ENCODE measurements around the genes AEBP2, GOLT1B and SPX.

DNA sequence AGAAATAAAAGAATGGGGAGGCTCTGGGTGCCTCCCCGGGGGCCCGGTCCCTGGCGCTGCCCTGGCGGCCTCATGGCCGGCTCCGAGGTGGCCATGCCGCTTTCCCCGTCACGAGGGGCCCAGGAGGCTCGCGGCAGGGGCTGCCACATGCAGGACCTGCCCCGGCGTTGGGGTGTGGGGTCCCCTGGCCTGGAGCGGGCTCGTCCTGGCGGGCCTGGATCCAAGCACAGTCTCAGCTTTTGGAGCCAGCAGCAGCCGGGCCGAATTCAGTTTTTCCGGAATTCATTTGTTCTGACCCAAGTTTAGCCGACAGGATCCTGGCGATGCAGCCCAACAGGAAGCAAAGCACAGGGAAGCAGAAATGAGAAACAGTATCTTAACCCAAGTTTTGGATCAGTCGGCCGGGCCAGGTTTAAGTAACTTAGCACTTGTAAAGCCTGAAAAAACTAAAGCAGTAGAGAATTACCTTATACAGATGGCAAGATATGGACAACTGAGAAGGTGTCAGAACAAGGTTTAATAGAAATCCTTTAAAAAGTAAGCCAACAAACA lies 26.4 kb upstream of the AEBP2 start:
- PRO-cap: no peak

DNA sequence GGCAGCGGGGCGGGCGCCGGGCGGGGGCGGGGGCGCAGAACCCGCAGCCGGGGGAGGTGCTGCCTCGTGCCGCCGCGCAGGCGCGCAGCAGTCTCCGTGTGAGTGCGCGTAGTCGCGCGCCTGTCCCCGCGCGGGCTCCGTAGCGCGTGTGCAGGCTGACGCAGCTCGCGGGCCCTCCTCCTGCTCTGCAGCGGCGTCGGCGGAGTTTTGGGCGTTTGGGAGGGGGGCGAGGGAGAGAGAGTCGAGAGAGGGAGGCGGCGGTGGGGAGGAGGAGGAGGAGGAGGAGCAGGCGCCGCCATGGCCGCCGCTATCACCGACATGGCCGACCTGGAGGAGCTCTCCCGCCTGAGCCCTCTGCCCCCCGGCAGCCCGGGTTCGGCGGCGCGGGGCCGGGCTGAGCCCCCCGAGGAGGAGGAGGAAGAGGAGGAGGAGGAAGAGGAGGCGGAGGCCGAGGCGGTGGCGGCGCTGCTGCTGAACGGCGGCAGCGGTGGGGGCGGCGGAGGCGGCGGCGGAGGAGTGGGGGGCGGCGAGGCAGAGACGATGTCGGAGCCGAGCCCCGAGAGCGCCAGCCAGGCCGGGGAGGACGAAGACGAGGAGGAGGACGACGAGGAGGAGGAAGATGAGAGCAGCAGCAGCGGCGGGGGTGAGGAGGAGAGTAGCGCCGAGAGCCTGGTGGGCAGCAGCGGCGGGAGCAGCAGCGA lies at the start of gene AEBP2:
Gene AEBP2 (plus strand): TSS at position 90 of the 701 bp plus-strand sequence.
- PRO-cap: bidirectional peak, plus-strand start at position 244 of the sequence, minus-strand start at position 96 of the sequence

GRCh38 chr12:19473222-19473450 lies 33.8 kb downstream of the AEBP2 start:
- PRO-cap: no peak

GRCh38 chr12:19744459-19745035 lies 305.3 kb downstream of the AEBP2 start:
- PRO-cap: no peak

- PRO-cap: unidirectional peak, plus-strand start at chr12:19856017
Measured at GRCh38 chr12:19855819-19856180, 416.5 kb downstream of the AEBP2 start.

- PRO-cap: no peak
Measured at GRCh38 chr12:19946309-19947093, 421.8 kb upstream of the PDE3A start.

DNA sequence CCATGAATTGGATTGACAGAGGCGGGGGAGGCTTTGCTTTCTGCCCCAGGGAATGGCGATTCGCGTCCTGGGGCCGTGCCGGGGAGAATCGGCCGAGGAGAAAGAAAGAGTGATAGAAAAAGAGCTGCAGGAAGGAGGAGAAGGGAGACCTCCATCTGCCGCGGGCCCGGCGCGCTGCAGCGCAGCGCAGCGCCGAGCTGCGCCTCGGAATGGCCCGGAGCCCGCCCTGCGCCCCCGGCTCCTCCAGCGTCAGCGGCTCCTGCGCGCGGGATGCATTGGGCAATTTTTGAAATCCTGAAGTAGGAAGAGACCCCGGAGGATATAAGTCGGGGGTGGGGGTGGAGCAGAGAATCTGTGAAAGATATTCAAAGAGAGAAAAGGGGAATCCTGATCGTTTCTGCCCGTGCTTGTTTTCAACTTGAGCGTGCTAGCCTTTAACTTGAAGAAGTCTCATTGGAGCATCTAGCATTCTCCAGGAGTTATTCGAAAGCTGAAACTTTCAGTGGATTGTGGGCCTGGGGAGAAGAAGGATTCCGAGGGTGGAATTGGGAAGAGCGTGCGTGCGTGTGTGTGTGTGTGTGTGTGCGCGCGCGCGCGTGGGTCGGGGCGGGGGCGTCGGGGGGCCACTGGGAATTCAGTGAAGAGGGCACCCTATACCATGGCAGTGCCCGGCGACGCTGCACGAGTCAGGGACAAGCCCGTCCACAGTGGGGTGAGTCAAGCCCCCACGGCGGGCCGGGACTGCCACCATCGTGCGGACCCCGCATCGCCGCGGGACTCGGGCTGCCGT lies 485 bp downstream of the PDE3A start:
- PRO-cap: bidirectional peak, plus-strand start at position 145 of the sequence, minus-strand start at position 181 of the sequence; bidirectional peak, plus-strand start at position 324 of the sequence, minus-strand start at position 211 of the sequence

DNA sequence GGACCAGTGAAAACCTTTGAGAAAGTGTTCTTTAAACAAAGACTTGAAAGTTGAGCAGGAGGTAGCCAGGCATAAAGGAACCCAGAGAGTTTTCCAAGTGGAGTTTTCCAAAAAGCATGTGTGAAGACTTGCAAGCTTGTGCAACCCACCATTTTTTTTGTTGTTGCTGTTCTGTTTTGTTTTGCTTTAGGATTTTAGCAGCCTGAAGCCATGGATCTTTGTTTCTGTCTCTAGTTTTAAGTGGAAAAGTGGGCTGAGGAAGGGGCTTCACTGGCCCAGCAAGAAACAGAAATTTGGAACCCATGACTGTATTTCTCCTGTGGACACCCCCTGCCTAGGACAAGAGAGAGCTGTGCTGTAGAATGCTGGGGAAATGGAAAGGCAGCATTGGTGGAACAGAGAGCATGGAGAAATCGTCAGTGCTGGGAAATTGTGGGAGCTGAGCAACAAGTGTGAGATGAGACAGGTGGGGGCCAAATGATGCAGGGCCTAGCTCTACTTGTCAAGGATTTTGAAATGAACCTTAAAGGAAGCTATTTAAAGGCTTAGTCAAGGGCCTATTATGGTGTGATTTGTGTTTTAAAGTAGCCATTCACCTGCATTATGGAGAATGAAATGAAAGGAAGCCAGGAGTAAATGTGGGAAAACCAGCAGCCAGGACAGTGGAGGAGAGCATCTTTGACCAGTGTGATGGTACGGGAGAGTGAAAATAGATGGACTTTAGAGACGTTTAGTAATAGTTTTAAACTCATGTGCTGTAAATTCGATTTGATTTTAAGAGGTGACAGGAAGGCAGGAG lies 45.0 kb downstream of the PDE3A start:
- PRO-cap: no peak

GRCh38 chr12:21501731-21502437 lies at the start of gene GOLT1B:
Gene GOLT1B, plus strand, starts transcription at chr12:21501789.
- PRO-cap: bidirectional peak, plus-strand start at chr12:21501806, minus-strand start at chr12:21501595; unidirectional peak, minus-strand start at chr12:21502327

DNA sequence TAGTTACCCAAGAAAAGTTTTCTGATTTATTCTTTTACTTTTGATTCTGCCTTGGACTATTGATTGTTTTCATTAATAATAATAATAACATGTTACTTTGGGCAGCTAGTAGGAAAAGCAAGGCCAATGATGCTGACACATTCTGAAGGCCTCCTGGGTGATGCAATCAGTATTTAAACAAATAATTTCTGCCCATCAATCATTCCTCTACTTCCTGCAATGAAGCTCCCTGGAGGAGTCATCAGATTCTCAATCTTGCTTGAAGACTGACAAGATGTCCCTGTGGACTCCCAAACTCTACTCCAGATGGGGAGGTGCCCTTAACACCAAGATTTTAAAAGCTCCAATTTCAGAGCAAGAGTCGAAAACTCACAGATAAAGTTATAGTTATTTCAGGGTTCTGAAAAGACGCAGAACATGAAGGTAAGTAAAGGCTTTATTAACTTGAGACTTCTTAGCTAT lies at the start of gene SPX:
Gene SPX (plus strand): TSS at position 241 of the 462 bp plus-strand sequence.
- PRO-cap: no peak

DNA sequence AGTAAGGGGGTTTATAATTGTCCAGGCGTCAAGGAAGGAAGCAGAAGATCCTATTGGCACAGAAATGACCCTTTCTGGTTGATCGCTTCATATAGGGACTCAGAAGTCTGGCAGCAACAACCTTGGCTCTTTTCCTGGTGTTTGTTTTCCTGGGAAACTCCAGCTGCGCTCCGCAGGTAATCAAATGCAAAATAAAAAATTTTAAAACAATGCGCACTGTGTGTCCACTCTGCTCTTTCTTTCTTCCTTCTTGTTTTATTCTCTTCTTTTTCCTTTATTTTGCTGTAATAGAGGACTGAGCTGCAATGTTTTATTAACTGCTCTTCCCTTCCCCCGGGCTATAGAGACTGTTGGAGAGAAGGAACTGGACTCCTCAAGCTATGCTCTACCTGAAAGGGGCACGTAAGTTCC lies 700 bp downstream of the SPX start:
- PRO-cap: no peak

DNA sequence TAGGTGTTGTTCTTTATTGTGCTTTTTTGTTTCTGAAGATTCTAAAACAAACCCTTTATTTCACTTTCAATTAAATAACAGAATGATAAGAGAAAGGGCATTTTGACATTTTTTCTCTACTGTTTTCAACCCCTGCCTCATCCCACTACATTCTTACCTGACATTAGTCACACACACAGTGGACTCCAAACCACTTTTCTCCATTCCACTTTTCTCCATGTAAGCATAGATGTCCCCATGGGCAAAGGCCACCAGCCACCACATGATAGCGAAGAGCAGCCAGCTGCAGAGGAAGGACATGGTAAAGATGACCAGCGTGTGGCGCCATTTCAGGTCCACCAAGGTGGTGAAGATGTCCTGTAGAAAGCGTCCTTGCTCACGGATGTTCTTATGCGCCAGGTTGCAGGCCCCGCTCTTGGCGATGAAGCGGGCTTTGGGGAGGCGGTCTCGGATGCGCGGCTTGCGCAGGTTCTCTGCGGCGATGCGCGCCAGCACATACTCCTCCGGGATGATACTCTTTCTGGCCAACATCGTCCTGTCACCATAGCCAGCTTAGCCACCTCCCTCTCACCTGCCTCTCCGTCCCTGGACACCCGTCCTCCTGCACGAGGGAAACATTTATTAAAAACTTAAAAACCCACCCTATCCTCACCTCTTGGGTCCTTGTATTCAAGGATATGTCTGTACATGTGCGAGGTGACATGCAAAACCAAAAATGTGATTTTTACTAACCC lies 1.3 kb downstream of the KCNJ8 start:
- PRO-cap: no peak

DNA sequence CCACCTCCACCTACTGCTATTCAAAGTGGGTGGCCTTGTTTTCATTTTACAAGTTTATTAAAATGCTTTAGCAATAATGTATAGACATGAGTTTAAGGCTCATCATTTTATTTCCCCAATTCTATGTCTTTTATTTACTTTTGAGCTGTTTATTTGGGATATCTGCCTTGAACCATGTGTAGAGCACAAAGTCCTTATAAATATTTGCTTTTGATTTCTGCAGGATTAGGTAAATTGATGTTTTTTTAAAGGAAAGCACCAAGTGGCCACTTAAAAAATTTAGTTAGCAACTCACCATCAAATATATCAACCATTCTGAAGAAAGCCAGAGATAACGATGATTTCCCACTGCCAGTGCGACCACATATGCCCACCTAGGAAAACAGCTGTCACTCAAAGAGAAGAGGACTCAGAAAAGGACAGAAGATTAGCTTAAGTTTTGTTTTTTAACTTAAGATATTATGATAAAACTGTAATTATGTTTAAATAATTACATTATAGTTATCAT lies 39.9 kb upstream of the KCNJ8 start:
- PRO-cap: no peak

- PRO-cap: no peak
Measured at GRCh38 chr12:21881684-21882526, 59.3 kb downstream of the ABCC9 start.

GRCh38 chr12:21891475-21892303 lies 49.5 kb downstream of the ABCC9 start:
- PRO-cap: no peak

GRCh38 chr12:22048196-22049146 lies 2.5 kb downstream of the CMAS start:
- PRO-cap: no peak

DNA sequence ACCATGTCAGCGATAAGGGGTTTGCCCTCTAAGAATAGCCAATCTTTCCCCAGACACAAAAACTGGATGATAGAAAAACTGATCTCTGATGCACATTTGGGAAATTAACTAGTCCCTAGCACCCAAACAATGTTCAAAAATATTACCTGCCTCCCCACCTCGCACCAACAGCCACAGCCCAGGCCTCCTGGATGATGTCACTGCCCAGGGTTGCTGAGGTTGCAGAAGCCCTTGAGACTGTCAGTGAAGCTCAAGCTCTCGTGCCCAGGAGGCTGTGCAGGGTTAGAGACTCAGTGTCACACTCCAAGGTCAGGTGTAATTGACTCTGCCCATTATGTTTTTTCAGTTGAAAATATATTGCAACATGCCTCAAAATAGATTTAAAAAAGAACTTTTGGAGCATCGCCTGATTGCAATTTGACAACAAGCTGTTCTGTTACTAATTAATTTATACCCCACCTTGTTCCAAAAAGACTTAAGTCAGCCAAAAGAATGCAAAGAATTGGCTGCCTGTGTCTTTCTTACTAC lies 72.2 kb downstream of the CMAS start:
- PRO-cap: no peak

GRCh38 chr12:22543190-22544093 lies 900 bp downstream of the C2CD5 start:
- PRO-cap: no peak

DNA sequence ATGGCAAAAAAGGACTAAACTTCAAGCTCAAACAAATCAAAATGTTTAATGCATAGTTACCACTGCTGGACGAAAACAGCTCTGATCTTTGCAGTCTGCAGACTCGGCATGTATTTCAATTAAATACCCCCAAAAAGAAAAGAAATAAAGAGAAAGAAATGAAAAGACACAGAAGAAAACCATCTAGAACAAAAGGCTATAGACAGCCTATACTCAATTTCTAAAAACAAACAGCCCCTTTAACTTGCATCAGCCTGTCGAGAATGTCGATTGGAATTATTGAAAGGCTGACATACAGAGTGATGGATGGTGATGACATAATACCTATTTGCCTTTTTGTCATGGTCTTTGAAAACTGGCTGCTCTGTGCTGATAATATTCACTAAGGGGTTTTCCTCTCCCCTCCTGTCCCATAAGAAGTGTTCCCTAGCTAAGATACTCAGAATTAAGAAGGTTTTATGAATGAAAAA lies 393.7 kb downstream of the SOX5 start:
- PRO-cap: no peak

DNA sequence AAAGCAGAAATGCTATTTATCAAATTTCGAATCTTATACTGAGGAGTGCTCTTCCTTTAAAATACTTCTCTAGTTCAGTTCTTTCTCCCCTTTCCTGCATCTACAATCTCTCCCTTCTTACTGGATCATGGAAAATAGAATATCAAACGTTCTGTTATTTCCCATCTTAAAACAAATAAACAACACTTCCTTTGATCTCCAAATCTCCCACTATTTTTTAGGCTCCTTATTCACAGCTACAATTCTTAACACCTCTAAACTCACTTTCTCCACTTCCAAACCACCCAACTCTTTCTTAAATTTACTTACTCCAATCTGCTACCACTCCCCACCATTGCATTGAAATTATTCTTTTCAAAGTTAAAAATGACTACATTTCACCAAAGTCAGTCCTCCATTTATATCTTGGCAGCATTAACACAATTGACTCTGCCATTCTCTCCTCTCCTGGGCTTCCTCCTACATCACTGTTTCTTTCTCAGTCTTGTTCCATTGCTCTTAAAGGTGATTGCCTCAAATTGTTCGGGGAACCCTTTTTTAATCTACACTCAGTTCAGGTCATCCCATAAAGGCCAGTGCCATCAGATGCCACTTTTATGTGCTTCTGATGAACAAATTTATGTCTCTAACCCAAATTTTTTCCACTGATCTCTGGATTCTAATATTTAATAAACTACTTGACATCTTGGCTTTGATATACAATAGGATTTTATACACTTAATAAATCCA lies 150.7 kb upstream of the SOX5 start:
- PRO-cap: no peak

All from tibial artery (tissue), 1 donor.